Foreskin fibroblast (primary cell): ENCODE measurements around a stretch of chrX.

GRCh38 chrX:63656795-63657357 is 128.1 kb downstream of the ARHGEF9 start:
- RRBS = no CpG with 5 or more reads among the region's 5 CpGs

- RRBS = no CpG with 5 or more reads among the region's 5 CpGs
These were observed 15.9 kb downstream of the AMER1 start for GRCh38 chrX:64189534-64190099.

DNA sequence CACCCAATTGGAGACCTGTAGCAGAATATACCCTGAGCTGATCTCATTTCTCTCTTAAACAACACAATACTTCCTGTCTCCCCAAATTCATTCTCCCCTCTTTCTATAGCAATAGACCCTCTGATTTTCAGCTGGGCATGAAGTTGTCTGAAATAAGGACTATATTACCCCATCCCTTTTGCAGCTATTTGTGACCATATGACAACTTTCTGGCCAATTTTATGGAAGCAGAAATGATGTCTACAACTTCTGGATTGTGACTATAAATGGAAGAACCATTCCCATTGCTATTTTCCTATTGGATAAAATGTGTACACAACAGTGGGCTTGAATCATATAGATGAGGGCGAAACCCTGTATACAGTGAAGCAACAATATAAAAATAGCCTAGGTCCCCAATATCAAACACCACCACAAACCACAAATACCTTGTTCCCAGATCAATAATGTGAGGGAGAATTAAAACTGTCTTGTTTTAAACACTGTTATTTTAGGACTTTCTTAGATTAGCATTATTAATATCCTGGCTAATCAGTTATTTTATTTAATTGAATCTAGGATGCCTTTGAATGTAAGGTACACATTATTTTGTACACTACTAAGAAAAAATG is 17.3 kb downstream of the ZC4H2 start:
- RRBS = no CpG with 5 or more reads among the region's 1 CpG

DNA sequence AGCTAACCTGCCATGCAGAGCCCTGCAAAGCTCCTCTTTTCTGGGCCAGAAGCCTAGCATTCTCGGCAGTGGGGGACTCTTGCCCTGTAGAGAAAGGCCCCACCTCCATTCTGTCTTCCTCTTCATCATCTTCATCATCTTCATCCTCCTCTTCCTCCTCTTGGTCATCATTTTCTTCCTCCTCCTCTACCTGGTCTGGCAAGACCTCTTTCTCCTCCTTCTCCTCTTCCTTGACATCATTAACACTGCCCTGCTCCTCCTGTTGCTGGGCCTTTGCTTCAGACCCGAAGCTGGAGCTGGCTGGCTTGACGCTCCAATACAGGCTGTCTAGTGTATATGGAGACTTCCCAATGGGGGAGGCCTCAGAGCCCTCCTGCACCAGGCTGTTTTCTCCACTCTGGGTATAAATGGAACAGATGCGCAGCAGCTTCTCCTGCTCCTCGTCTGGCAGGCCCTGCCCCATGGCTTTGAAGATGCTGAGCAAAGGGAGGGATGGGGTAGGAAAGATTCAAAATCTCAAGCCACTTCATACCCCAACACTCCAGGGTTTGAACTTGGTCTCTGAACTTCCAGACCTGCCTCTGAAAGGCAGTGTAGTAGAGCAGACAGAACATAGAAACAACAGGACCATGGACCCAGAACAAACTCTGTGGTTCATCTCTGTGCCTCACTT is 16.5 kb downstream of the LAS1L start:
- RRBS = no CpG with 5 or more reads among the region's 5 CpGs

DNA sequence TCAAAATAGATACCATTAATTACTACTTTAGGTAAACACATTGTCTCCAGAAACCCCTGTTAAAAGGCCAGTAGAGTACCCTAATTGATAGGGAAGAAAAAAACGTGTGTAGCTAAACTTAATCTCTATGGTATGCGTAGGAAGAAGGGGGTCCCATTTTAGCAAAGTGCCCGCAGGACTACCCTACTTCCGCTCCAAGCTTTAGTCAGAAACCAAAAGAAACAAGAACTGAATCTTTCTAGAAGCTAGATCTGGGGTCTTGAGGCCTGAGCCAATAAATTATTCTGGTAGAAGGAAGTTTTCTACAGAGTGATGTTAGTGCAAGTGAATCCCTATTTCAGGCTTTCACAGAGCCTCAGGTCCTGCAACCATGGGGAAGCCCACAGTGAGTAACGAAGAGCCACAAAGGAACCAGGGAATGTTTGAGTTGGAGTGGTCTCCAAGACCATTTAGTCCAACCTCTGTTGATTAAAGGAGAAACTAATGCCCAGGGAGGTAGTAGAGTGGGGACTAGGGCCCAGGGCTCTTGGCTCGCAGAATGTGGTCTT is 26.3 kb downstream of the VSIG4 start:
- RRBS = no CpG with 5 or more reads among the region's 6 CpGs

DNA sequence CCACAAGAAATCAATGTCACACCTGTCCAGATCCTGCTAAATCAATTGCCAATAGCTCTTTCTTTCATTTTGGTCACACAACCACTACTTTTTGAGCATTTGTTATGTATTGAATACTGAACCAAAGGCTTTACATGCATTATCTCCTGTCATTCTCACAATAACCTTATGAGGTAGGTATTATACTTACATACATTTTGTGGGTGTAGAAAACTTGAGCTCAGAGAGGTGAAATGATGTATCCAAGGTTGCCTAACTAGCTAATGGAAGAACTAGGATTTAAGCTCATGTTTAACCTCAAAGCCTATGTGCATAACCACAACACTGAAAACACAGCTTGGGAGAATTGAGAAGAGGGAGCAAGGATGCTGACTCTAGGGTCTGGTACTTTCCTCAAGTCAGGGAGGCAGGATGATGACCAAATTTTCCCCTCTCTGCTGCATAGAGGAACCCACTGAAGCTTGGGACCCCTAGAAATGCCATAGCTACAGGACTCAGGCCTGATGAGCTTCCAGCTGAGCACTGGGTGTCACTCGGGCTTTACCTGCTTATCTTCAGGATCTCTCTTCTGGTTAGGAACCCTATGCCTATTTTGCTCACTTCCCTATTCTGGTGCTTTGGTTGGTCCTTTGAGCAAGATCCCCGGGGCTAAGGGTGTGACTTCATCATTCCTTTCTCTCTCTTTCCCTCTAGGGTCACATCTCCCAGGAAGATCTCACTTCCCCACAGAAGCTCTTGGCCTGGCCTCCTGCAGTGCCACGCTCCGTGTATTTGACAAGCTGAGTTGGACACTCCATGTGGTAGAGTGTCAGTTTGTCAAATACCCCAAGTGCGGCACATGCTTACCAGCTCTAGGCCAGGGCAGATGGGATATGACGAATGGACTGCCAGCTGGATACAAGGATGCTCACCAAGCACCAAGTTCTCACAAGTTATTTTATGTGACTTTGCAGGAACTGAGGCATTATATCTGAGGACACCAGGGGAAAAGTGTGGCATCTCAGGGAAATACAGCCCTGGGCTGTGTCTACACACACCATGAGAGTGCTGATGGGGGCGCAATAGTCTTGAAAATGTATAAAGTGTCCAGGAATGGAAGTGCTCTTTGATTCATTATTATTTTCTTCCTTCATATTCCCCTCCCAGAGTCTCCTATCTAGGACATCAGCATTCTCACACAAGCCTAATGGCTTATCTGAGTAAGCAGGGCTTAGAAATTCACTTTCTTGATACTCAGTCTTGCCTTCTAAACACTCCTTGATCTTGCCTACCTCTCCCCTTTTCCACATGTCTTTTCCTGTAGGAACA is 21.3 kb downstream of the VSIG4 start:
- RRBS = no CpG with 5 or more reads among the region's 7 CpGs

DNA sequence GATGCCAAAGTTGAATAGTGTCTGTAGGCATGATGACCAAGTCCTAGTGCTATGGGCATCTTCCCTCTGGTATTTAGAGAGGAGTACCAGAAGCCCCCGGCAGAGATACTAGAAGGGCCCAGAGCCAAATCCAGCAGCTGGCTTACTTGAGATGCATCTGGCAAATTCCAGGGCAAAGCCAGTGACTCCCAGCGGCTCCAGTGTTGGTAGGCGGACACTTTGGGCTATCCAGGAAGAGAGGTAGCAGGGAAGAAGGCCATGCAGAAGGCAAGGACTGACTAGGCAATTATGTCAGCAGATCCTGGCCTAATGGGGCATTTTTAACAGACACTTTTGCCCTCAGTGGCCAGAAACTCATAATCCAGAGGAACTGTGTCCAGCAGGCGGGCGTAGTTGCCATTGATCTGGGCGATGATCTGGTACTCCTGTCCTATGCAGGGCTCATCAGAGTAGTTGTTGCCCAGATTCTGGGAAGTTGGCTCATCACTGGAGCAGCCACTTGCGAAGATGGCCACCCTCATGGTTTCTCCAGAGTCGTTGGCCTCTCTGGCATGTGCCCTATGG is 17.9 kb downstream of the VSIG4 start:
- RRBS = no CpG with 5 or more reads among the region's 8 CpGs

DNA sequence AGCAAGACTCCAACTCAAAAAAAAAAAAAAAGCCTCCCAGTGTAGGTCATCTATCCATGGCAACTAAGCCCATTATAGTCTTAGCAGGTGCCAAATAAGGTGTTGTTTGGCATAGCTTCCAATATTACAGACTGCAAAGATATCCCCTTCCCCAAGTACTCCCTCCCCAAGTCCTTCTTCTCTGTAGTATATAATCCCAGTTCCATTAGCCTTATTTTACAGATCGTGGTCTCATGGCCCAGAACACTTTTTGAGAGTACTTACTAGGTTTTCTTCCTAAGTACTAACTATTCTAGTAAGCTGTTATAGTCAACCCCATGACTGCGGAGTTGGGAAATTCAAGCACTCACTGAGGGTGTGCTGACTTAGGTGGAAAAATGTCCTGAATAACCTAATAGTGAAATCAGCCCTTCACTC is 11.9 kb upstream of the VSIG4 start:
- RRBS = no CpG with 5 or more reads among the region's 2 CpGs

- RRBS = no CpG with 5 or more reads among the region's 2 CpGs
These were observed 223.3 kb downstream of the OPHN1 start for GRCh38 chrX:68210062-68210400.

GRCh38 chrX:68488553-68488871 is 10.3 kb upstream of the YIPF6 start:
- RRBS = no CpG with 5 or more reads among the region's 4 CpGs

GRCh38 chrX:68693827-68694944 is 46.7 kb downstream of the STARD8 start:
- RRBS = 2% methylated on average over 13 of the region's 63 CpGs

DNA sequence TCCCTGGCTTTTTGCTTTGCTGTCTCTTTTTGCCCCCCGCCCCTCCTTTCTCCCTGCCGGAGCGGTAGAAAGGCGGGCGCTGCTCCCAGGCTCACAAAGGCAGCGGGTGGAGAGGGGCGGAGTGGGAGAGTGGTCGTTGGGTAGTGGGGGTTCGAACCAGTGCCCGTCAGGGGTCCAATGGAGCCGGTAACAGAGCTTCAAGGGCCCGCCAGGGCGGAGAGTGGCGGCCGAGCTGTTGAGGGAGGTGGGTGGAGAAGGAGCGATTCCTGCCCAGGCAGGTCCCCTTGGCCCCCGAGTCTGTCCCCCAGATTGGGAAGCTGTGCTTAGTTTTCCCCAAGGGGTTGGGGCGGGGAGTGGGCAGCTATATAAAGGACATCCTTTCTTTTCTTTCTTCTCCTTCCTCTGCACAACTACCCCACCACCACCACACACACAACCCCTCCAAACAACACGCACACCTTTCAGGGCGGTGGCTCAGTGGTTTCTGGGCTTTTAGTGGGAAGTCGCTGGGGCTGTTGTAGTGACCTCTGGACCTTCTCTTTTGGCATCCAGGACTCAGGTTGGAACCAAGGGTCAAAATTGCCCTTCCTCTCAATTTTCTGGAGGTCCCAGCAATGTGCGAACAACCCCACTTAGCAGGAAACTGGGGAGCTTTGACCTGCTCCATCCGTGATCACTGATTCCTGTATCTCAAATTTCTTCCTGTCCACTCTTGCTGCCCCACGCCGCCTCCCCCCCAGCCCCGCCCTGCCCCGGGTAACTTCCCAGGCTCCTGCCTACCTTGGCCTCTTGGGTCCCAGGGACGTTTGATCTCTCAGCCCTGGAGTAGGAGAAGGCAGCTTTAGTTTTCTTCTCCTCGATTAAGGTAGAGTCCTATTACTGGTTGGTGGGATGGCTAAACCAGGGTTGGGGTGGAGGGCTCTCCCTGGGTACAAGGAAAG is 1.9 kb downstream of the EFNB1 start:
- RRBS = no CpG with 5 or more reads among the region's 29 CpGs

DNA sequence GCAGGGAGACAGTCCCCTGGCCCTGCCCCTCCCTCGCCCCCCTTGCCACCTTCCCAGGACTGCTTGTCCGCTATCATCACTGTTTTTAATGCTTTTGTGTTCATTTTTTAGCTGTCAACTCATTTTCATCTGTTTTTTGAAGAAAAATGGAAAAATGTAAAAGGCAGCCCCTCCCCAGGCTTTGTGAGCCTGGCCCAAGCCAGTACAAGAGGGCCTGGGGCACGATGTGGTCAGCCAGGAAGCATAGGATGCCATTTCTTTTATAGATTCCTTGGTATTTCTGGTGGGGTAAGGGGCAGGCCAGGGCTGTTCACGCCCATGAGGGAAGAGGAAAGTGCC is 12.1 kb downstream of the EFNB1 start:
- RRBS = no CpG with 5 or more reads among the region's 4 CpGs

GRCh38 chrX:68870322-68870837 is 41.6 kb downstream of the EFNB1 start:
- RRBS = no CpG with 5 or more reads among the region's 5 CpGs

DNA sequence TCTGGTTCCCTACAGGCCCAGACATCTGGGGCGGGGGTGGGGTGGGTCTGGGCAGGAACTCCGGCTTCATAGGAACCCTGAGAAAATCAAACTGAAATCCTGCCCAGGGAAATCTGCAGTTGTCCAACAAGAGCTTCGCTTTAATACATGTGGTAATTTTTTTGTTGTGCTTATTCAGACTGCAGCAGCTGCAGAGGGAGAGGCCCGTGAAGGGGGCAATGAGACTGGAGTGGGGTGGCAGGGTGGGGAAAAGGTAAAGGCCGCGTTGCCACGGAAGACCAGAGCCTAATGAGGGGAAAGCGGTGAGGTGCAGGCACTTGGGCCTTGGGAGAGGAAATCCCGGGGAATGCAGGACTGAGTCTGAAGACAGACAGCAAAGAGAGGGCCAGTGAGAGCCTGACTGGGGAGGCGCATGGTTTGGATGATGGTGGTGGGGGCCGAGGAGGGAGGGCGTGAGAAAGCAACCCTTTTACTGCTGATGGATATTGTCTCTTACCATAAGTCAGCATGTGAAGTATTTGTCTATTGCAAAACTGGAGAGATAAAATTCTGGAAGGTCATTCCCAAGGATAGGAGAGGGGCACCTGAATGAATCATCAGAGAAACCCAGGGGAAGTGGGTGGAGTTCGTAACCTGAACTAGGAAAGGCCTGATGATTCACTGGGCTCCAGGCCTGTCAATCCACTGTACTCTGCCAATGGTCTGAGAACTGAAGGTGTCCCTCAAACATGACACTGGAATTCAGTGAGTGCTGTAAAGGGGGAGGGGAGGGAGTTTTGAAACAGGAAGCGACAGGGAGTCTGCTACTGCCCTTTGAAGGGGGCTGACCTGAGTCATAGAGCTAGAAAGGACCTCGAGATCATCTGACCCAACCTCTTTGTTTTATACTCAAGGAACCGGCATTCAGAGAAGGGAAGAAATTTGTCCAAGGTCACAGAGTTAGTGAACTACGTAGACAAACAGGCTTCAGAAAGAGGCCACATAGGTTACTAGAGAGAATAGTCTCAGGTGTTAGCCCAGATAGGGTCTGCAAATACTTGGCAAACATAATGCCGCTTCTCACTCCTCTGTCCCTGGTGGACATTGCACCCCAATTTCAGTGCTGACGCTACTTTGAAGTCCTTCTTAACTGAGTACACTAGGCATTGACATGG is 52.1 kb downstream of the NALF2 start:
- RRBS = 13% methylated on average over 2 of the region's 19 CpGs

GRCh38 chrX:70456682-70457334 is 12.2 kb downstream of the DLG3 start:
- RRBS = no CpG with 5 or more reads among the region's 2 CpGs

DNA sequence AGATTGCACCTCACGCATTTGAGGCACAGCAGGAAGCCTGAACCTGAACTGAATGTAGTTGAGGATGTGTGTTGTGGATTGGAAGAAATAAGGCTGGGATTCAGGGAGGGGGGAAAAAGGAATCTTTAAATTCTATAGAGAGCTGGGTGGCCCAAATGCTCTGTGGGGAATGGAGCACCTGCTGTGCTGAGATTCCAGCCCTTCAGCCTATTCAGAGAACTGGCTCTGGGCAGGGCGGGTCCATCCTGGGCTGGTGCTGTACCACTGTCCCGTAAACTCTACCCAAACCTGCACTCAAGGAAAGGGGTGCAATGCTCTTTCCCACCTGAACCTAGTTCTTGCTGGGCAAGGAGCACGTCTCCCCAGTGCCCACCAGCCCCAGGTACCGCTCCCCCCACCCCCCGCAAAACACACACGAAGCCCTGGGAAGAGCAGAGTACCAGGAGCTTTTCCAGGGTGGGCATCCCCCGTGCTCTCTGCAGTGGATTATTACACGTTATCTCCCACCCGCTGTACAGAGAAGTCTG is 4.2 kb downstream of the FOXO4 start:
- RRBS = no CpG with 5 or more reads among the region's 10 CpGs

GRCh38 chrX:71103532-71103952 is 3.0 kb downstream of the CXorf65 start:
- RRBS = no CpG with 5 or more reads among the region's 6 CpGs